CD14-positive monocyte (primary cell): ENCODE measurements around a stretch of chr10.

GRCh38 chr10:133251456-133252208, 14.0 kb downstream of the VENTX start:
- CAGE, long polyA plus RNA = no peak

DNA sequence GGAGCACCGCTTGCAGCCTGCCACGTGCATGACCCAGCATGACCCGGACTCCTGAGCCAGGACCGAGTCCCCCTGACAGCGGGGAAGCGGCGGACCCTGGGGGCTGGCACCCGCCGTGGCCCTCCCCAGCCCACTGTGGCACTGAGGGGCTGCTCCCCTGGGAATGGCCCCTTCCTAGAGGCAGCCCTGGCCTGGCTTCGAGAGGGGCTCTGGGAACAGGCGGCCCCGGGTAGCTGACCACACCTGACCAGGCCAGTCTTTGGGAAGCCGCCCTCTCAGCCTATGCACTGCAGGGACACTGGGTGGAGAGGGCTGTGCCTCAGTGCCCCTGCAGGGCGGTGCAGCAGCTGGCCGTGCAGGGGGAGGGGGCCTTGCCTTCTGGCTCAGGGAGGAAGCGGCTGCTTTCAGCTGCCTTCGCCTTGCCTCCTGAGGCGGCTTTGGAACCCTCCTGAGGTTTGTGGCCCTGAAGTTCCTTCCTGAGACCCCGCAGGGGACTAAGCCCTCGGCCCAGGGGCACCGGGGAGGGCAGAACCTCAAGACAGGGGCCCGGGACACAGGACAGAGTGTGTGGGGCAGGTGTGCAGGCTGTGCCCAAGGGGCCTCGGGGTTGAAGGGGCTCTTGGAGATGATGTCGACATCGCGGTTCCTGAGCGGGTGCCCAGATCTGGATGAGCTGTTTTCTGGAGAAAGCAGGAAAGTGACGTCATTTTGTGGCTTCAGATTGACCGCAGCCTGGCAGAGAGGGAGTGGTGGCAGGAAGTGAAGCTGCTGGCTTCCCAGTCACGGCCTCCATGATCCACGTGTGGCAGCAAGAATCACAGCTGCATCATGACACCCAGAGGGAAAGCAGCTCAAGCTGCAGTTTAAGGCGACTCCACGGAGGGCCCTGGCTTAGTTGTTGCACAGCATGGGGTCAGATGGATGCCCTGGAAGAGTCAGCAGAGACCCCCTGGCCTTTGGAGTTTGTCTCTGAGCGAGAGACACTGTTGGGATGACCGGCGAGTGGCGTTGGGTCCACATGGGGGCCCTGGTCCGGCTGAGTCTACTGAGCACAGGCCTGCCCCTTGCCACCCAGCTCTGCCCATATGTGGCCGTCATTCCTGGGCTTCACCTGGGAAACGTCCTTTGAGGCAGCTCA, 17.6 kb downstream of the ADAM8 start:
- CAGE, long polyA plus RNA = no peak

DNA sequence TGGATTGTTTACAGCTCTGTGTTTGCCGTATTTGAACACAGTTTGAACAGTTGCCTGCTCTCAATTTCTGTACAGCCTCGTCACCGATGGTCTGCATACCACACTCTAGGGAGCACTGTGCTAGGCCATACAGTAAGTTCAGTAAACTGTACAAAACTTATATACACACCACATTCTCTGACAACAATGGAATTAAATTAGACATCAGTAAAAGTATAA, 11.1 kb upstream of the CYP2E1 start:
- CAGE, long polyA plus RNA = no peak